Vermiform appendix (tissue), 1 donor: ENCODE results near the genes NPC2 and AREL1.

DNA sequence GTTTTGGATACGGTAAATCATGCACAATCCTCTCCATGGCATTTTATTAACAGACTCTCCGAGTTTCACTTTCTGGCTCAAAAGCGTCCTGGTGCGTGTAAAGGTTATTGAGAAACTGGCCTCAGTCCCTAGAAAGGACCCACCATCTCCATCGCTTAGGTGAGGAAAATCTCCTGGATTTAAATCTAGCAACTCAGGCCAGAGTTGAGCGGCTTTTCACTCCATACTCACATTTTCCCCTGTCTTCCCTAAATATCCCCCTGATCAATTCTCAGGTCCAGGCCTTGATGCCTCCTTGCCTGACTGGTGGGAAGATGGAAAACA, 503 bp upstream of the MIDEAS start:
- PRO-cap = no peak

GRCh38 chr14:73787602-73788456, 27.7 kb upstream of the MIDEAS start:
- PRO-cap = bidirectional peak, plus-strand start at chr14:73787937, minus-strand start at chr14:73787936; unidirectional peak, minus-strand start at chr14:73788118

DNA sequence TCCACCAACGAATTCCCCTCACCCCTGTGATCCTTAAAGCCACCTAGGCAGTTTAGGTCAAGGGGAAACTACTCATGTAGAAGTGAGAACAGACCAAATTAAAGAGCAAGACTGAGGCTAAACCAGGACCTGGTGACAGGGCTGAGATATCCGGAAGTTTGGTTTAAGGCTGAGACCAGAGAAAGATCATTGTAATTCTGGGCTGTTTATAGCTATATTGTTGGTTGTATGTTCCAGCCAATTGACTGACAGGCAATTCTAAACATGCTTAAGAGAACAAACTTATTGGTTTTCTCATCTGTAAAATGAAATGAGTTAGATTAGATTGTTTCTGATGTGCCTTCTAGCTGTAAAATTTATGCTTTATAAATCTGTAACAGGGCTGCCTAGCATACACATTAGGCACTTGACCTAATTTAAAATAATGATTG, 37.5 kb upstream of the MIDEAS start:
- PRO-cap = no peak

- PRO-cap = no peak
Observed at GRCh38 chr14:73833616-73834003, 18.0 kb upstream of the PTGR2 start.

- PRO-cap = unidirectional peak, minus-strand start at chr14:73996119
Observed at GRCh38 chr14:73995768-73996600, 23.1 kb downstream of the ENTPD5 start.

DNA sequence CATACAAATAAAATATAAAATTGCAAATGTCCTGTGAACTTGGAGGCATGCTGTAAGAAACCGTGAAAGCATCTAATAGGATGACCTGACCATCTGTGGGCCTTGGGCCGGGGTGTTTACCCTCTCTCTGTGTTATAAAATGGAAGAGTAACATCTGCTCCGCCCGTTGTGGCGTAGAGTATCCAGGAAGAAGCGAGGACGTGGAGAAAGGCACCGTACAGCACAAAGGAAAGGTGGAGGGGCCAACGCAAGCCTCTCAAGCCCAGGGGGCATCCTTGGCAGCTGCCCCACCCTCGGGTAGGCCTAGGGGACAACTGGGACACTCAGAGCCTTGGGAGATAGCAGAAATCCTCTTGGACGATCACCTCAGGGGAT, 26.1 kb downstream of the VSX2 start:
- PRO-cap = no peak

GRCh38 chr14:74492687-74493904, at the start of gene NPC2:
TSS of gene NPC2 (minus strand) at chr14:74493305.
- PRO-cap = unidirectional peak, minus-strand start at chr14:74493281; unidirectional peak, minus-strand start at chr14:74493339; bidirectional peak, plus-strand start at chr14:74493765, minus-strand start at chr14:74493534

GRCh38 chr14:74524326-74524646, 30.7 kb downstream of the ISCA2 start:
- PRO-cap = no peak

GRCh38 chr14:74571369-74572219, 40.4 kb downstream of the LTBP2 start:
- PRO-cap = no peak

GRCh38 chr14:74611324-74611666, 742 bp downstream of the LTBP2 start:
- PRO-cap = no peak

DNA sequence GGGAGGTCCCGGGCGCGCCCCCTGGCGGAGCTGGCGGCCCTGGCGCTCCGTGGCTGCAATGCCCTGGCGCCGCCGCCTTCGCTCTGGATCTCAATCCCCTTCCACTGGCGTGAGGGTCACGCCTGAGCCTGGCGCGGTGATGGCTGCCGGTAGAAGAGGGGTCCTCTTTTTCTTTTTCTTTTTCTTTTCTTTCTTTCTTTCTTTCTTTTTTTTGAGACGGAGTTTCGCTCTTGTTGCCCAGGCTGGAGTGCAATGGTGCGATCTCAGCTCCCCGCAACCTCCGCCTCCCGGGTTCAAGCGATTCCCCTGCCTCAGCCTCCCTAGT, 670 bp upstream of the LTBP2 start:
- PRO-cap = no peak

DNA sequence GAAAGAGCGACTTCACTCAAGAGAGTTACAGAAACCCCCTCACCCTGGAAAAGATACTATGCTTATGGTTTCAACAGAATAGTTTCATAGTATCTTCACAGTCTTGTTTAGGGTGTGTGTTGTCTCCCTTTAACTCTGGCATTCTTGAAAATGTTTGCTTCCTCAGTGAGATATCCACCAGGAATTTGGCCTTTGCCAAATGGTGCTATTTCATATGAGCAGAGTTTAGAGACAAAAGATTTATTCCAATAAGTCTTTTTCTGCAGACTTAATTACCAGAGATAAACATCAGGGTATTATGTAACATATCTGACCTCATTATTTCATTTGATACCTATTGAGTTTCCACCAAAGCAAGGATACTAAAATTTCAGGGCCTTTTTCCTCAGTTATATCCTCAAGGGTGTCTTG, 44.0 kb upstream of the LTBP2 start:
- PRO-cap = no peak

DNA sequence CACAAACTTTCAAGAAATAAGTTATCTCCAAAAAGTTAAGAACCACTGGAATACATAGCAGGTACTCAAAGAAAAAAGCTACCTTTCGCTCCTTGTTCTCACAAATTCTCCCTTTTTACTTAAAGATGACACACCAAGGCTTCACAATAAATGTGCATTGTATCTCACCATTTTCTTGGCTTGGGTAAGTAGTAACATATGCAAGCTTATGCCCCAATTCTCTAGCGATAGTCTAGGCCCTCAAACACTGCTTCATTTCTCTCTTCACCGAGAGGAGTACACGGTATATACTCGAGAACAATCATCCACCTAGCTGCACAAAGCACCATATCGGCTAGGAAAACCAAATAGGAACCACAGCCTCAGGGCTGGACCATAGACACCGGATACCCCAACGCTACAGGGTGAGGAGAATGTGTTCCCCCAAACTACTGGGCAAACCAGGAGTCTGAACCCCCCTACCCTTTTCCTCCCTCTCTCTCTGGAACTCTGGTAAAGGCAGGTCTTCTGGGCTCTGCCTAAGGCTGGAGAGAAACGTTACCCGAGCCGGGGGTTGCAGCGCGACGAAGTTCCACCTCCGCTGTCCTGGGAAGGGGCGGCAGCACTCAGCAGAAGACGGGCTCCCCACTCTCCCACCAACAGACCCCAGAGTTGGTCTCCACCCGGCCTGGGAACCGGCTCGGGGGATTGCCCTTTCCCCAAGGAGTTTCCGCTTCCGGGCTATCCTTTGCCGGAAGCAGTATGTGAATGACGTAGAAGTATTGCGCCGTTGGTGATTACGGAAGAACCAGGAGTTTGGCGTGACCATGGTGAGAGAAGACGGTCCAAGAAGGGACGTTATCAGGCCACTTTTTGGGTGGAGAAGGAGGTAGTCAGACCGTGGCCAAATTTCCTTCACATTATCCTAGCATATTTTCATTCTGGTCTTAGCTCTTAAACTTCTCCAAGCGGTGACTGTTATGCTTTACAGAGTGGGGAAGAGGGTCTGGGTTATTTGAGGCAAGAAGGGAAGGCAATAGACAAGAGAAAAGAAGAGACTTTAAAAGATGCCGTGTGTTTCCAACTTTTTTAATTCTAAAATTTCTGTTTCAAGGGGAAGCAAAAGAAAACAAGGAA, at the start of gene AREL1:
Gene AREL1, minus strand, starts transcription at position 689 of the 1,116 bp plus-strand sequence.
- PRO-cap = bidirectional peak, plus-strand start at position 790 of the sequence, minus-strand start at position 709 of the sequence

GRCh38 chr14:74907106-74907562, 15.9 kb downstream of the RPS6KL1 start:
- PRO-cap = no peak

DNA sequence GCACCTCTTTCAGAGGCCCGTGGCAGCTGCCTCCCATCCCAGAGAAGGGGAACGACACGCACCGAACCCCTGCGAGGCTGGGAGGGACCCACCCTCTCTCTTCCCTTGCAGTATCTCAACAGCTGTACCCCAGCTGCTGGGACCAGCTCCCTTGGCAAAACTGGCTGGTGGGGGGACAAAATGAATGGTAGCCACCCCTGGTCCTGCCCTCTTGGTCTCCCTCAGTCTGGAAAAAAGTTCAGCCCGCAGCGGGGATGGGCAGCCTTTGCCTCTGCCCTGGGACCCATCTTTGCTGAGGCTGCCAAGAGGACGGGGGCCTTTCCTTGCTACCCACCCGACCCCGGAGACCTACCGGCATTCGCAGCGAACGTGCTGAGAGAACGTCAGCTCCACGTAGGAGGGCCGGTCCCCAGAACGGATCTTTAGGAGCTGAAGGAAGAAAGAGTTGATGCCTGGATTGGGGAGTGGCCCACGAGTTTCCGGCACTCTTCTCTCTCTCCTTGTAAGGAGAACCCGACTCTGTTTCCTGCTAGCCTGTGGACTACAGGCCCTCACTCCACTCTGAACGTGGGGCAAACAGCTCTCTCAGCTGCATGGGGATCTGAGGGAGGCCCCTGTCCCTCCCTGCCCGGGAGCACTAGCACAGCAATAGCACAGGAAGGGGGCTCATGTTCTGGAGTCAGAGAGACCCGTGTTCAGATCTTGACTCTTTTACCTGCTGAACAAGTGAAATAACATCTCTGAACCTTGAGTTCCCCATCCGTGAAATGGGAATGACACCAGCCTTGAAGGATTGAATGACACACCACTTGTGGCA, 7.0 kb downstream of the PGF start:
- PRO-cap = unidirectional peak, minus-strand start at position 424 of the sequence

DNA sequence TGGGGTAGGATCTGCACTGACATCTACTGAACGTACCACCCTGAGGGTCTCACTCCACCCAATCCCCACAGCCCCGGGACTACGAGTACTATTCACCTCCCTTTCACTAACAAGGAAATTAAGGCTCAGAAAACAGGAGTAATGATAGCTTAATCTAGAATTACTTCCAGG, 18.2 kb upstream of the PGF start:
- PRO-cap = no peak

DNA sequence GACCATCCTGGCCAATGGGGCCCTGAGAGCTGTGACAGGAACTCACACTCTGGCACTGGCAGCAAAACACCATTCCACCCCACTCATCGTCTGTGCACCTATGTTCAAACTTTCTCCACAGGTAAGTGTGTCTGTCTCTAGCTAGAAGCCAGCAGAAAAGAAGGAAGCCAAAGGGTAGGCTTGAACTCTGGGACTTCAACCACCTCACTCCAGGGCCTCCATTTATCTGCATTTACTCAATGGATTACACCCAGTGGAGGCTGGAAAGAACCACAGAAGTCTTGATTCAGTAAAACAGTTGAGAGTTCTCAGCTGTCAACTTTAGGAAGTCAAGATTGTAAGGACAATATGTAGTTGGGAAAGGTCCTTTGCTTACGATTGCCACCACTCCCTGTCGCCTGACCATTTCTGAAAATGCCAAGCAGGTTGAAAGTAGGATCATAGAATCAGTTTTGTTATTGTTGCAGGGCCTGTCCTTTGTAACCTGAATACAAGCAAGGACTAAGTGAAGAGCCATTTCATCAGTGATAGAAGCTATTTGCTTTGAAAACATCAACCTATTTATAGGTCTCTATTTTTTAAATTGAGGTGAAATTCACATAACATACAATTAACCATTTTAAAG, 4.0 kb downstream of the EIF2B2 start:
- PRO-cap = no peak

DNA sequence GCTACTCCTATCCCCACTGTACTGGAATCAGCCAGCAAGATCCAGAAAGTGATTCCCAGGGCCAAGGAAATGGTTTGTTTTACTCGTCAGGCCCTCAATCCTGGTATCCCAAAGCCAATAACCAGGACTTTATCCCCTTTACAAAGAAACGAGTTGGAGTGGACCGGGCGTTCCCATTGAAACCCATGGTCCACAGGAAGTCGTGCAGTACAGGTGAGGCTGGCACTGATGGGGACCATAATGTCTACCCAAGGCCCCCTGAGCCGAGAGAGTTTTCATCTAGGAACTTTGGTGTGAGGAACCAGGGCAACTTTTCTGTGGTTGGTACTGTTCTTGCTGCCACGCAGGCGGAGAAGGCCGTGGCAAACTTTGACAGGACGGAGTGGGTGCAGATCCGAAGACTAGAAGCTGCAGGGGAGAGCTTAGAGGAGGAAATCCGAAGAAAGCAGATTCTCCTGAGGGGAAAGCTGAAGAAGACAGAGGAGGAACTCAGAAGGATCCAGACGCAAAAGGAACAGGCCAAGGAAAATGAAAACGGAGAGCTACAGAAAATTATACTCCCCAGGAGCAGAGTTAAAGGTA, 1.5 kb downstream of the ZC2HC1C start:
- PRO-cap = no peak

DNA sequence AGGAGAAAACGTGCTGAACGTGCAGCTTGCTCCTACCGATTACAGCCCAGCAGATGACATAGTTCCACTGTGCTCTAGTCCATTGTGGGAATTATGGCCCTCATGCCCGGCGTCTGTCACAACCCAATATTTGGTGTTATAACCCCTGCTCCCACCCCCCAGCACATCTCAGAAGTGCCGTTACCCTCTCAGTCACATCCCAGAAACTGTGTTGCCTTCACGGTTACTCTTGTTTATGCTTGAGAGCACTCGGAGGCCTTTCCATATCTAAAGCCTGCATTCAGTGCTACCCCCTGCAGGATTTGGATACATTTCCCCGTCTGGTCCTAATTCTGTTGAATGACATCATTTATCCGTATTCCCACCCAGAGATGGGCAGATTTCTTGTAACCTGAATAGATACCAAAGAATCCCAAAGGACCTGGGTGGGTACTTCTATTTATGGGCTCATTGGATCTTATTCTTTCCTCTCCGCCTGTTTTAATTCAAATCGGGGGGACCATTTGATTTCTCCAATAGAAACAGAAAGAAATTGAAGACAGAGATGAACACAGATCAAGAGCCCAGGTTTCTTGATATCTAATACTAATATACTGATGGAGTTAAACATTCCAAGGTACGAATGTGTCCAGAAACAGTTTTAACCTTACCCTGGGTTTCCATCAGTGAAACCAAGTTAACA, 19.1 kb upstream of the FOS start:
- PRO-cap = bidirectional peak, plus-strand start at position 166 of the sequence, minus-strand start at position 208 of the sequence

DNA sequence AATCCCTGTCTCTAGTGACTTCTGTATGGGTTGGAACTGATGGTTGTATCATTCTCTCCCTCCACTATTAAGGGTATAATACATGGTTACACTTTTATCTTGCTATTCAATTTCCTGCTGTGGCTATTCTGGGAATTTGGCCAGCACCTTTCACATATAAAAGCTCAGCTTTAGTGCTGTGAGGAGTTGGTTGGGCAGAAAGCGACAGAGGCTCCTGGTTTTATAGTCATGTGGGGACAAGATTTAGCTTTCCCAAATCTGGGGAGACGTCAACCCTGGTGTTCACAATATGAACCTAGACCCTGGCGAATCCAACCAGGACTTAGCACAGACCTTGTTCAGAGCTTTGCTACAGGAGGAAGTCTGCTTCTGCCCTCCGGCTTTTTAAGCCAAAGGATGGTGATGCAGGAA, 36.5 kb downstream of the FOS start:
- PRO-cap = unidirectional peak, plus-strand start at position 186 of the sequence